ENCODE data around the gene NYAP1.

GRCh38 chr7:100352168-100352721 is 5.7 kb upstream of the PILRB start:
- RRBS = no CpG with 5 or more reads among the region's 16 CpGs

DNA sequence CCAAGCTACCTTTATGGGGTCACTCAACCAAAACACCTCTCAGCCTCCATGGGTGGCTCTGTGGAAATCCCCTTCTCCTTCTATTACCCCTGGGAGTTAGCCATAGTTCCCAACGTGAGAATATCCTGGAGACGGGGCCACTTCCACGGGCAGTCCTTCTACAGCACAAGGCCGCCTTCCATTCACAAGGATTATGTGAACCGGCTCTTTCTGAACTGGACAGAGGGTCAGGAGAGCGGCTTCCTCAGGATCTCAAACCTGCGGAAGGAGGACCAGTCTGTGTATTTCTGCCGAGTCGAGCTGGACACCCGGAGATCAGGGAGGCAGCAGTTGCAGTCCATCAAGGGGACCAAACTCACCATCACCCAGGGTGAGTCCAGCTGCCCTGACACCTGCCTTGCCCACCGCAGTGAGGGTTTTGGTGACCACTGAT is 809 bp downstream of the PILRB start:
- RRBS = 96% methylated on average over 4 of the region's 11 CpGs

- RRBS = no CpG with 5 or more reads among the region's 7 CpGs
These were observed 10.6 kb downstream of the PILRA start for GRCh38 chr7:100383944-100384273.

GRCh38 chr7:100467686-100468616 is 3.9 kb upstream of the SPACDR start:
- RRBS = 90% methylated on average over 6 of the region's 28 CpGs

- RRBS = 6% methylated on average over 52 of the region's 102 CpGs
These were observed at the start of gene NYAP1 for GRCh38 chr7:100483251-100484336. Gene NYAP1, plus strand, starts transcription at chr7:100483927.

DNA sequence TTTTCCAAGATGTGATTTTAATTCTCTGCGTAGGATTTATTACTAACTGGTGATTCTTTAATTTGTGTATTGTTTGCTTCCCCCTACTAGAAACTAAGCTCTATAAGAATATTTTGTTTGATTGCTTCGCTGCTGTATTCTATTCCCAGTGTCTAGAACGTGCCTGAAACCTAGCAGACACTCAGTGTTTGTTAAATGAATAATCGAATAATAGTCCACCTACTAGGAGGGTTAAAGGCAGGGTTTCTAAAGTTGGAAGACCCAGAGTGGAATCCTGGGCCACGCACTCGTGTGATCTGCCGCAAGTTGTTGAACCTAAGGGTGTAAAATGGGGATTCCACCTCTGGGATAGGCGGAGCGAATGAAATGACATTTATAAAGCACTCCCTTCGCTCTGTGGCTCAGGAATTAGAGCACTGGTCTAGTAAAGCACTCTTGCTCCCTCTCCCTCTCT is 713 bp upstream of the AGFG2 start:
- RRBS = no CpG with 5 or more reads among the region's 10 CpGs

DNA sequence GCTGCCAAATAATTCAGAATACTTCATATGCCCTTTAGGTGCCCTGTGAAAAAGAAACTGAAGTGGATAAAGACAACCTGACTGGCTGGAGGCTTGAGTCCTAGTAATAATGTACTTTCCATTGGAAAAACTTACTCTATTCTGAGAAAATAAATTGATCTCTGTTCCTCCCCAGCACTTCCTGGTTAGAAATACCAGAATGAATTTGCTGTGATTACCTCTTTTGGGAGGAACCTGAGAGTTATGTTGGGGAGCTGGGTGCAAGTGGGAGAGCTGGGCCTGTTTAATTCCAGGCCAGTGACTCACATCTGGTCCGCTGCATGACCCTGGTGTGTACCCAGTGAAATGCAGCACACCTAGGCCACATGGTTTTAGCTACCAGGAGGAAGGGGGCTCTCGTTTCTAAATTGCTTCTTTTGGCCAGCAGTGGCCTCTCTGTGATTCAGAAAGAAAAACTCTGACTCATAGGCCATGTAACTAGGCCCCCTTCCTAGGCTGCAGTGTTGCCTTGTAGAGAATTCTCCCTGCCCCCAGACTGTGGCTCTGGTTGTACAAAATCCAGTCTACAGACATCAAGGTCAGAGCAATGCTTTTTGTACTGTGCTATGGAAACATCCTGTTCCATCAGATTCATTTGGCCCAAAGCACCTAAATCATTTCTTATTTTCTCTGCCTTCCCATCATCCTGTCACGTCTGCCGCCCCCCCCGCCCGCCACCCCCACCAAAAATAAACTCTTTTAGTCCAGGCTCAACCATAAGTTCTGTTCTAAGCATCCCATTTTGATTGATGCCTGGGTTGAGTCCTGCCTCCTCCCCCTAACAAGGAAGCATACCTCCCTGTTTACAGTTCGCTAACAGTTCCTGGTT is 6.7 kb downstream of the AGFG2 start:
- RRBS = no CpG with 5 or more reads among the region's 7 CpGs

DNA sequence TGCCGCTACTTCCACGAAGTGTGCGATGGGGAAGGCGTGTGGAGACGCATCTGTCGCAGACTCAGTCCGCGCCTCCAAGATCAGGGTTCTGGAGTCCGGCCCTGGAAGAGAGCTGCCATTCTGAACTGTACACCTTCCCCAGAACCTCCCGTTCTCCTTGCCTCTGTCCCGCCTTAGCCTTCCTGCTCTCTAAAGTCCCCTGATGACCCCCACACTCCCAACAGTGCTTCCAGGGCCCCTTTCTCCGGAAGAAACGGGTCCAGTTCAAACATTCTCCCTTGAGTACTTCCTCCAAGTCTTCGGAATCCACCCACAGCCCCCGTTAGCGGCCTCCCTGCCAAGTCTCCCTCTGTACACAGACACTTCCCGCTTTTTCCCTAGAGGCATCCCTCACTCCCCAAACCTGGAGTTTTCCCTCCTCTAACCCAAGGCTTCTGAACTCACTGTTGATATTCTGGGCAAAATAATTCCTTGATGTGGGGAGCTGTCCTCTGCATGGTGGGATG is 4.2 kb downstream of the FBXO24 start:
- RRBS = no CpG with 5 or more reads among the region's 17 CpGs

DNA sequence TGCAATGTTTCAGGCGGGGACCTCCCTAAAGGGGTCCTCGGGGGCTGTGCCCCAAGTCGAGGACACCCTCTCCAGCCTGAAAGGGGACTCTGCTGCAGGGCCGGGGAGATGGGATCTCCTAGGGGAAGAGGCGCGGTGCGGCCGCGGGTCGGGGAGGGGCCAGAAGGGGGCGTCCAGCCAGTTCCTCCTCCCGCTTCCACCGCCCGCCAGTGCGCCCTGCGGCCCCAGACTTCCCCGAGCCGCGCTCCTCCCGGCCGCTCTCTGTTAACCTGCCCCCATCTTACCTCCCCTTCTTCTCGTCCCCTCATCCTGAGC is 2.5 kb downstream of the PCOLCE start:
- RRBS = 3% methylated on average over 2 of the region's 22 CpGs

DNA sequence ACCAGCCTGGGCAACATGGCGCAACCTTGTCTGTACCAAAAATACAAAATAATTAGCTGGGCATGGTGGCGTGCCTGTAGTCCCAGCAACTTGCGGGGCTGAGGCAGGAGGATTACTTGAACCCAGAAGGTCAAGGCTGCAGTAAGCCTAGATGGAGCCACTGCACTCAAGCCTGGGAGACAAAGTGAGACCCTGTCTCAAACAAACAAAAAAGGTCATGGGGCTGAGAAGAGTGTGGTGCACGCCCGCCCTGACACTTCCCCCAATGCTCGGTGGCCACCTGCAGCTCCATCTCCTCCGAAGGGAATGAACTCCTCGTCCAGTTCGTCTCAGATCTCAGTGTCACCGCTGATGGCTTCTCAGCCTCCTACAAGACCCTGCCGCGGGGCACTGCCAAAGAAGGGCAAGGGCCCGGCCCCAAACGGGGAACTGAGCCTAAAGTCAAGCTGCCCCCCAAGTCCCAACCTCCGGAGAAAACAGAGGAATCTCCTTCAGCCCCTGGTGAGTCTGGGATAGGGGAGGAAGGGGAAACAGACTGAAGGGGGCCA is 4.0 kb downstream of the PCOLCE start:
- RRBS = 75% methylated on average over 3 of the region's 15 CpGs

- RRBS = 5% methylated on average over 46 of the region's 82 CpGs
These were observed 2.2 kb downstream of the GNB2 start for GRCh38 chr7:100675366-100676421.

DNA sequence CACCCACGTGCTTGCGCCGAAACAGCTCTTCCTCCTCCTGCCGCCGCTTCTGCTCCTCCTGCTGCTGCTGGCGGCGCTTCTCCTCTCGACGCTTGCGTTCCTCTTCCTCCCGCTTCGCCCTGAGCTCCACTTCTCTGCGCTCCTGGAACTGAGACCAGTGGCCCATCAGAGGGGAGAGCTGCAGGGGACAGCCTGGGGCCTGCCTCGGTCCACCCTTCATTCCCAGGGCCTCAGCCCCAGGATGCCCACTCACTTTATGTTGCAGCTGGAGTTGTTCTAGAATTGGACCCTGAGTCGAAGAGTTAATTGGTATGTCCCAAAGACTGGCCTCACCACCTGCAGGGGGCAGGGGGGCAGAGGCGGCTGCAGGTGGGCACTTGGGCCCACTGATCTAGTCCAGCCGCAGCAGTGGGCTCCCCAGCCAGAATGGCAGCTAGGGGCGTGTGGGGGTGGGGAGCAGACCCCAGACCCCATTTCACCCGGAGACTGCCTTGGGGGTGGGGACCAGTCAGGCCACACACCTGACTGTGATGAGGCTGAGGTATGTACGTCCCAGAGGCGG is 9.8 kb downstream of the GNB2 start:
- RRBS = 98% methylated on average over 2 of the region's 21 CpGs

DNA sequence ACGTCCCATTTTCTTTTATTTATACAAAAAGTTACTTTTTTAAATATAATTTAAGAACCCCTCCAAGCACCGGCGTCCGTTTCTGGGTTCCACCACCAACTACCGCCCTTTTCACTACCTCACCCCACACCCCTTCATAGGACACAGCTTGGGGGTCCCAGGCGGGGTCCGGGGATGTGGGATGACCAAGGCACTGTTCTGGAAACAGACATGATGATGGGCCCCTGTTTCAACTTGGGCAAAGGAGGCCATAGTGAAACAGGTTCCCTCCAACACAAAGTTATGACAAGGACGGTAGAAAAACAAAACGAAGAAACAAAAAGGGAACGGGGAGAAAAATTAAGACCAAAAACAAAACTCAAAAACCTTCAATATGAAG is 24.8 kb downstream of the EPHB4 start:
- RRBS = 47% methylated on average over 6 of the region's 10 CpGs

DNA sequence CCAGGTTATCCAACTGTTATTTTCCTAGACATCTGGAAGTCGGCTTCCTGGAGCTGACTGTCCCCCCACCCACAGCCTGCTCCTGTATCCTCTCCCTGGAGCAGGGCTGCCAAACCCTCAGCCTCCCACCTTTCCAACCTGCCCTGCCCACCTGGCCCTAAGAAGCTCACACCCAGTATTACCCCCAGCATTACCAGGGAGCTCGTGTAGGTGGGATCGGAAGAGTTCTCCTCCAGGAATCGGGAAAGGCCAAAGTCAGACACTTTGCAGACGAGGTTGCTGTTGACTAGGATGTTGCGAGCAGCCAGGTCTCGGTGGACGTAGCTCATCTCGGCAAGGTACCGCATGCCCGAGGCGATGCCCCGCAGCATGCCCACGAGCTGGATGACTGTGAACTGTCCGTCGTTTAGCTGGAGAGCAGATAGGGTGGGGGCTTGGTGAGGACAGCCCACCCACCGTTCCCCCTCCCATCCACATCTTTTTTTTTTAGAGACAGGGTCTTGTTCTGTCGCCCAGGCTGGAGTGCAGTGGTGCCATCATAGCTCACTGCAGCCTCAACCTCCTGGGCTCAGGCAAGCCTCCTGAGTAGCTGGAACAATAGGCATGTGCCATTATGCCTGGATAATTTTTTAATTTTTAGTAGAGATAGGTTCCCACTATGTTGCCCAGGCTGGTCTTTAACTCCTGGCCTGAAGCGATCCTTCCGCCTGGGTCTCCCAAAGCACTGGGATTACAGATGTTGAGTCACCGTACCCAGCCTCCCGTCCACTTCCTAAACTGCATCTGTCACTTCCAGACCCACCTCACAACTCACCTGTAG is 19.9 kb downstream of the EPHB4 start:
- RRBS = no CpG with 5 or more reads among the region's 22 CpGs

GRCh38 chr7:100817085-100817553 is 10.2 kb downstream of the EPHB4 start:
- RRBS = 87% methylated on average over 13 of the region's 19 CpGs

DNA sequence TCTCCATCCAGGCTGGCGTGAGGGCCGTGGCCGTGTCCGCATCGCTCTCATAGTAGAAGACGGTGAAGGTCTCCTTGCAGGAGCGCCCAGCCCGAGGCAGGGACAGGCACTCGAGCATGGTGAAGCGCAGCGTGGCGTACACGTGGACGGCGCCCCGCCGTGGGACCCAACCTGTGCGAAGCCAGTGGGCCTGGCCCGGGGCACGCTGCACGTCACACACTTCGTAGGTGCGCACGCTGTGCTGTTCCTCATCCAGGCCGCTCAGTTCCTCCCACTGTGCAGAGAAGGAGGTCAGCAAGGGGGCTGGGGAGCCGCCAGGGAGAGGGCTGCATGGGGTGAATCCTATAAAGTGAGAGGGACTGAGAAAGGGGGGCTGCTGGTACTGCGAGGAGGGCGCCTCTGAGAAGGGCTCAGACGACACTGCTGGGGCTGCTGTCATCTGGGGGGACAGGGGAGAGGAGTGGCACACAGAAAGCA is 3.6 kb downstream of the EPHB4 start:
- RRBS = no CpG with 5 or more reads among the region's 29 CpGs

GRCh38 chr7:100891111-100892102 is 1.9 kb upstream of the UFSP1 start:
- RRBS = no CpG with 5 or more reads among the region's 35 CpGs

GRCh38 chr7:100952550-100953499 is 3.5 kb downstream of the MUC3A start:
- RRBS = no CpG with 5 or more reads among the region's 8 CpGs

DNA sequence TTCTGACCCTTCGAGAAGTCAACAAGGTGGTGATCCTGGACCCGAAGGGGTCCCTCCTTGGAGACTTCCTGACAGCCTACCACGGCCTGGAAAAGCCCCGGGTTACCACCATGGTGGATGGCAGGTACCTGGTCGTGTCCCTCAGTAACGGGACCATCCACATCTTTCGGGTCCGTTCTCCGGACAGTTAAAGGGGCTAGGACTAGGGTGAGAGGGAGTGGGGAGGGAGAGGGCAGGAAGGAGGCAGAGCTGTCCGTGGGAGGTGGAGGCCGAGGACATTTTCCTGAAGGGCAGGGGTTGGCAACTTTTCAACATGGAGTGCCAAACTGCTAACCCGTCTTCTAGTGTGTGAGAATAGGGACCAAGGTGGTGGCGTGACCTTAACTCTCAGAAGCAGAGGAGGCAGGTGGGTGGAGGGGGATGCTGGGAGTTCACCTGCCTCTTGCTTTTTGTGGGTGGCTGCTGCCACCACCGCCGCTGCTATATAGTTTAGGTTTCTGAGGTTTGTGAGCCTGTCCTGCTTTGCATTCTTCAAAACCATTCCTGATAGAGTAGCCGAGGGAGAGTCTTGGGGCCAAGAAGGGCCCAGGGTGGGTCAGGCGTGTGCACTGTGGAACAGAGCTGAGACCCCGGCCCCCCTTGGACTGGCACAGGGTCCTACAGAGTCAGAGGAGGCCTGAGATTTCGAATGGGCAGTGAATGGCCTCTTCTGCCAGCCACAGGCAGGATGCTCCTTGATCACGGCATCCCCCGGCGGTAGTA is 4.3 kb downstream of the TRIM56 start:
- RRBS = 95% methylated on average over 5 of the region's 22 CpGs

DNA sequence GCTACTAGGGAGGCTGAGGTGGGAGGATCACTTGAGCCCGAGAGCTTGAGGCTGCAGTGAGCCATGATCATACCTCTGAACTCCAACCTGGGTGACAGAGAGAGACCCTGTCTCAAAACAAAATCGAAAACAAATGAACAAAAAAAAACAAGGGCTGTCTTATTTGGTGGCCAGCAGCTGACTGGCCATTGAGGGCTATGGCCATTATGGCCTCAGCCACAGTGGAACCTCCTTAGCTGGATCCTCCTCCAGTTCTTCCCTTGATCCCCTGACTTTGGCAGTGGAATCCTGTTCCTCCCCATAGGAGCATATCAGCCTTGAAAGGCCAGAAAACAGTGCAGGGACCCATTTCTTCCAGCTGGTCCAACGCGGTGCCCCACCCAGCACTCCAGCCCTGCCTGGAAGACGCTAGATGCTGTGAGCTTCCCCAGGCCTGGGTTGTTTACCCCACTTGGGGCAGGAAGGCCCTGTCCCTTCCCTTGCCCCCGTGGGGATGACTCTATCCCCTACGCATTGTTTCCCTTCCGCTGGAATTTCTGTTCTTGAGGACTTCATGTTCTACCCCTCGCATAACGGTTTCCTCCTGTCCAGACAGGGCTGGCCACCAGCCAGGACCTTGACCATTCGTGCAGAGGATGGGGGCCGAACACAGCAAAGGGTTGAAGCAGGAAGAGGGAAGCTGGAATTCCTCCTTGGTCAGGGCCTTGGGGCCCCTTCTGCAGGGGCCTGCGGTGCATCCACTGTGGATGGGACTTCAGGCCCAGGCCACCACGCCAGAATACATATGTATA is 14.8 kb upstream of the SERPINE1 start:
- RRBS = no CpG with 5 or more reads among the region's 14 CpGs

Measured in GM06990 (cell line).